ENCODE data around the genes SMIM31 and TRIM61.

DNA sequence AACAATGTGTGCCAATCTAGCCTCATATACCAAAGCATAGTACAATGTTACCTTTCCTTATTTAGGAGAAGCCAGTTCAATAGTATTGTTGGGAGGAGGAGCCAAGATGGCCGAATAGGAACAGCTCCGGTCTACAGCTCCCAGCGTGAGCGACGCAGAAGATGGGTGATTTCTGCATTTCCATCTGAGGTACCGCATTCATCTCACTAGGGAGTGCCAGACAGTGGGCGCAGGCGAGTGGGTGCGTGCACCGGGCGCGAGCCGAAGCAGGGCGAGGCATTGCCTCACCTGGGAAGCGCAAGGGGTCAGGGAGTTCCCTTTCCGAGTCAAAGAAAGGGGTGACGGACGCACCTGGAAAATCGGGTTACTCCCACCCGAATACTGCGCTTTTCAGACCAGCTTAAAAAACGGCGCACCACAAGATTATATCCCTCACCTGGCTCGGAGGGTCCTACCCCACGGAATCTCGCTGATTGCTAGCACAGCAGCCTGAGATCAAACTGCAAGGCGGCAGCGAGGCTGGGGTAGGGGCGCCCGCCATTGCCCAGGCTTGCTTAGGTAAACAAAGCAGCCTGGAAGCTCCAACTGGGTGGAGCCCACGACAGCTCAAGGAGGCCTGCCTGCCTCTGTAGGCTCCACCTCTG, 33.0 kb downstream of the MARCHF1 start:
- PRO-cap, 2 experiments: no peak in any of the 2 experiments

- PRO-cap, 2 experiments: no peak in any of the 2 experiments
Measured at GRCh38 chr4:164753869-164754609, at the start of gene SMIM31. Gene SMIM31 (plus strand): TSS chr4:164754131.

DNA sequence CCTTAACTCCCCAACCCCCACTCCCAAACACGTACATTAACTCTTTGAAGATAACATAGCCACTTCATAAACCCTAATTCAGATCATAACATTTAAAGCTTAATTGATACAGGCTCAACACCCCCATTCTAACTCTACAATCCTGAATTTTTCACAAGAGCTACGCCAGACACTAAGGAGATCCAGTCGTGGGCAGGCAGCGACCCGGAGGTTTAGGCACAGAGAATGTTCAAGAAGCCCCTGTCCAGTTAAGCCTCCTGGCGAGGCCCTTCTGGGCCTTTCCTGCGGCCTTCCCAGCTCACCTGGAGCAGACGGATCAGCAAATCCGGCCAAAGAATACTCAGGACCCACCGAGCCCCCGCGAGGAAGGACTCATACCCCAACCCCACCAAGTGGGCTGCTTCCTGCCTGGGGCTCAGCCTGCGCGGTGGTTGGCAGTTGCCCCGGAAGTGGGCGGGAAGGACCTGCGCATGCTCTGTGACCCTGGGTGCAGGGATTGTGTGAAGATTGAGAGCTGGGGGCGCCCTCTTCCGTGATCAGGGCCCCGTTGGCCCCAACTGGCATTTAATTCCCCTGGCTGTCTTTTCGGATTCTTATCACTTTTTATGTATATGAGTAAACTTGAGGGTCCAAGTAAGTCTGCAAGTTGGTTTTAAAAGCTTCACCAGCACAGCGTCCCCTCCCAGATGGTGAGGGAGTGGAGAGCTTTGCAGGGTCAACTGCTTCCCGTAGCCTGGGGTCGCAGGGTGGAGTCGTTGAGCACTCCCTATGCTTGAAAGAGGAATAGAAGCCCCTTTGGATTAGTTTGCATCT, at the start of gene TRIM61:
TRIM61 (minus strand) TSS at position 429 of the 813 bp plus-strand sequence.
- PRO-cap, 2 experiments: no peak in any of the 2 experiments

DNA sequence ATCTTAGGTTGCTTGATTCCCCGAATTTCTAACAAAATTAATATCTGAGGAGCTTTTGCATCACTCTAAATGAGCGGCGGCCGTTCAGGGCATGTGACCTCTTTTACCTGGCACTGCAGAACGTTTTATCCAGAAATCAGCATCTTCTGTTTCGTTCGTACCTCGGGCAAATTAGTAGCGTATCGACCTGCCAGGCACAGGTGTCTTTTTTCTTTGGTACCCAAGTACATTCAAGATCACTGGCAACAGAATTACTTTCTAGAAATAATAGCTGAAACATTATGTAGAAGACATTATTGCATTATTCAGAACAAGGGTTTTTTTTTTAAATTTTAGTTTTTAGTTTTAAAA, 946 bp downstream of the KLHL2 start:
- PRO-cap, 2 experiments: no peak in any of the 2 experiments

GRCh38 chr4:165215798-165216514, 8.6 kb downstream of the KLHL2 start:
- PRO-cap, 2 experiments: no peak in any of the 2 experiments

GRCh38 chr4:165325465-165326230, 1.8 kb upstream of the MSMO1 start:
- PRO-cap, 2 experiments: no peak in any of the 2 experiments

DNA sequence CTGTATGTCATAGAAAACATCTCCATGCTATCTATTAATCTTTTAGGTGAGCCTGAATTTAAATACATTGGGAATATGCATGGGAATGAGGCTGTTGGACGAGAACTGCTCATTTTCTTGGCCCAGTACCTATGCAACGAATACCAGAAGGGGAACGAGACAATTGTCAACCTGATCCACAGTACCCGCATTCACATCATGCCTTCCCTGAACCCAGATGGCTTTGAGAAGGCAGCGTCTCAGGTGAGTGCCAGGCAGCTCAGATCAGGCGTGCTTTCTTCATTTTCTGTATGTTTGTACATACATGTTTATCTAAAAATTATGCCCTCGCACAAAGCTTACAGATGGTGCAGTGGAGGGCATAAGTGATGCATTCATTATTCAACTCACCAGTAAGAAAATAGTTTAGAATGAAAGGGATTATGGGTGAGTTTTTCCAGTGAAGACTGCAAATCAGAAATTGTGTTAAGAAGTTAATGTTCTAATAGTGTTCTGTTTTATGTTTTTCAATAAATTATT, 85.6 kb downstream of the CPE start:
- PRO-cap, 2 experiments: no peak in any of the 2 experiments

DNA sequence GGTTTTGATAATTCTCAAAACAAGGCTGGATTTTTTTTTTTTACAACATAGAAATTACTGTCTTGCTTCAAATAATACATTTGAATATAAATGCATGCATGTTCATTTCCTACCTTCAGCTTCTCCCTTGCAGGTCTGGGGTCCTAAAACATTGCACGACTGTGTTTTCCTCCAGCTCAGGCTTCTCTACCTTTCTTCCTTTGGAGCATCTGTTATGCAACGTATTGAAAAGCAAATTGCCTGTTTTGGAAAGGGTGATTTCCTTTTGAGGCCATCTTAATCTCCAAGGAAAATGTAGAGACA, 115.6 kb upstream of the TLL1 start:
- PRO-cap, 2 experiments: no peak in any of the 2 experiments

DNA sequence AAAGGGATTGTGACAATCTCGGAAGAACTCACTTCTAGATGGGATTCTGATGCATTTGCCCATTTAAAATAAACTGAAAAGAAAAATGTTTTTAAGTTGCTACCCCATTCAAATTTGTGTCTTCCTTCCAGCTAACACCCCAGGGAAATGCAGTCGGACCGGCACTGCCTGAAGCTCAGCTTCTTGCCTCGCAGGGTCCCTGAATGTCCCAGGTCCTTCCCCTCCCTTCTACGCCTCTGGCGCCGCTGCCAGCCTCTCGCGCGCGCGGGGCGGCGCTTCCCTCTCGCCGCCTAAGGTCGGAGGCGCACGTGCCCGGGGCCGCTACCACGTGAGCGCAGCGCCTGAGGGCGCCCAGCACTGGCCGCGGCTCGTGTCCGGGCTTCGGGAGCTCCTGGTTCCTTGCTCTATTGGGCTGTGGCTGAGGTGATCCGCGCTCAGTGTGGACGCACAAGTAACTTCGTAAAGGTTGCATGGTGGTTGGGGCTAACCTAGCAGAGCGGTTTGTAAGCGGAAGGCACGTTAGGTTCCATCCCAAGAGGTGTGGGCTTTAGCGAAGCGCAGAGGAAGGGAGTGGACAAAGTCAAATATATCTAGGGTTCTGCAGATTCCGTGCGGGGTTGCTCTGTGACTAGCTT, 1.7 kb downstream of the TLL1 start:
- PRO-cap, 2 experiments: no peak in any of the 2 experiments

DNA sequence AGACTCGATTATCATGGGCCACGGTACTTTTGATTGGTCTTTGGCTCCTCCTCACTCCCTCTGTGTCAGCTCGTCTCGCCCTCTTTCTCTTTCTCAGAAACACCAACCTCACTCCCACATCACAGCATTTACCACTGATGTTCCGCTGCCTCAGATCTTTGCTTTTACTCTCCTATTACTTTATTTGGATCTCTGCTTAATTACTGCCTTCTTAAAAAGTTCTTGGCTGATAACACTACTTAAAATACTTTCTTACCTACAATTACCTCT, 172.6 kb downstream of the TLL1 start:
- PRO-cap, 2 experiments: no peak in any of the 2 experiments

- PRO-cap, 2 experiments: no peak in any of the 2 experiments
Measured at GRCh38 chr4:166198169-166198576, 325.1 kb downstream of the TLL1 start.

GRCh38 chr4:168257904-168258194, 60.7 kb downstream of the DDX60 start:
- PRO-cap, 2 experiments: no peak in any of the 2 experiments

GRCh38 chr4:168694331-168694596, 197.4 kb downstream of the PALLD start:
- PRO-cap, 2 experiments: no peak in any of the 2 experiments

GRCh38 chr4:168741157-168741711, 244.4 kb downstream of the PALLD start:
- PRO-cap, 2 experiments: no peak in any of the 2 experiments

GRCh38 chr4:168835893-168836381, 174.1 kb downstream of the CBR4 start:
- PRO-cap, 2 experiments: no peak in any of the 2 experiments

DNA sequence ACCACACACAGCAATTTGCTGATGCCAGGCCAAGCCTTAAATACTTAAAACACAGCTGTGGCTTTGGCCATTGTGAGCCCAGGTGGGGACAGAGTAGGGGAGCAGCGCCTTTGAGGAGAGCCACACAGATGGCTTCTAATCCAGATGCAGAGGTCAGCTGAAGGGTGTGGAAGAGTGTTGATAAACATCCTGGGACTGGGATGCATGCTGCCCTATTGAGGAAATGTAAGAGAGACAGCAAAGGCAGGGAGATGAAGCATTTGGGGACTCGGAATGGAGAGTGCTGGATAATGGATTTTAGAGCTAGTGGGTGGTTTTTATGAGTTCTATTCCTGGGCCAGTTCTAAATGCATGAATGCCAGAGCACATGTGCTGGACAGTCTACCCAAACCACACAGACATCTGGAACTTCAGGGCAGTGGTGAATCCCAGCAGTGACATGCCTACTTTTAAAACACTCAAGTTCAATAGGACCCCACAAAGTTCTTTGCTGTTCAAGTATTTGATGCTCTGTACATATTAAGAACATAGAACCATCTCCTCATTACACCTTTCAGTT, 134.0 kb downstream of the CBR4 start:
- PRO-cap, 2 experiments: no peak in any of the 2 experiments

GRCh38 chr4:169000307-169000689, 9.8 kb downstream of the CBR4 start:
- PRO-cap, 2 experiments: no peak in any of the 2 experiments

DNA sequence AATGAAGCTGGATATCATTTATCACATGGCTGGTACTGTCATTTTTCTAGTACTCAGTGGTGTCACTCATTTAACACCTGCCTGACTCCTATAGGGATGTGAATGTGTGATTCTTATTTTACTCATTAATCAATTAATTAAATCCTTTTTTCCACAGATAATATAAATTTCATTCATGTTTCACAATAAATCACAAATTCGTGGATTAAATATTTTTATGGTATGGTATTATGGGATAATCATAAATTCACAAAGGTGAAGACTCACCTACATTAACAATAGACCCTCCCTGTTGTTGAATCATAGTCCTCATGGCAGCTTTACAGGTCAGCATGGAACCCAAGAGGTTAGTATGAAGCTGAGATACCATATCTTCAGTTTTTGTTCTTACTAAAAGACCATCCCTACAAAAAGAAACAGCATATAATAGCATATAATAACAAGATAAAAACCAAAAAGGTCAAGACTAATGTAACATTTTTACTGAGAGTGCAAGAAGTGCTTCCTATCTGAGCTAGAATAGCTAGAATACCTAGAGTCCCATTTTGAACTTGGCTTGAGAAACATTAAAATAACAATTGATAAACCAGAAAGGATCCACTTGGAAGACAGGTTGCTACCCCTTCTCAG, 3.5 kb downstream of the CBR4 start:
- PRO-cap, 2 experiments: no peak in any of the 2 experiments

- PRO-cap, 2 experiments: peak in 2 of 2 experiments; most common plus-strand start chr4:169010415 (in 2)
Measured at GRCh38 chr4:169010315-169010540, 173 bp upstream of the CBR4 start.

GRCh38 chr4:169070769-169071293, 60.8 kb upstream of the CBR4 start:
- PRO-cap, 2 experiments: no peak in any of the 2 experiments

Measured in Metastatic Liver Carcinoma in the Adrenal Gland (tissue), 2 donors.